Smooth muscle cell (in vitro differentiated cells): Measurements from ENCODE around the genes NBPF4, PSMA5 and LAMTOR5.

DNA sequence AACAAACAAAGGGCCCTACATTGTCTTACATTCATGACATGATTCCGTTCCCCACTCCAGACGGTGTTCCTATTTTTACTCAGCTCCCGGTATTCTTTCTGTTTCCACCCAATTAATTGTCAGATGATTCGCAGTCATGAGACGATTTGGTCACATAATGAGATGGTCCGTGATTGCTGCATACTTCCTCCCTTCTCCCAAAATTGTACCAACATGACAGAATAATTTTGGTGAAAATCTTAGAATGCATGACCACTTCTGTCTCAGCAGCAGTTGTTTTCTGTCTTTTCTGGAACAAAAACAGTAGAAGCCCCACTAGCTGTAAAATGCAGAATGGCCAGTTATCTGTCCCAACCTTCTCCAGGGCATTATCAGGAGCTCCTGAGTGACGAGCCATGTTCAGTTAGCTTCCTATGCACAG, 73.9 kb upstream of the VAV3 start:
- RAMPAGE, long total RNA, result no peak

DNA sequence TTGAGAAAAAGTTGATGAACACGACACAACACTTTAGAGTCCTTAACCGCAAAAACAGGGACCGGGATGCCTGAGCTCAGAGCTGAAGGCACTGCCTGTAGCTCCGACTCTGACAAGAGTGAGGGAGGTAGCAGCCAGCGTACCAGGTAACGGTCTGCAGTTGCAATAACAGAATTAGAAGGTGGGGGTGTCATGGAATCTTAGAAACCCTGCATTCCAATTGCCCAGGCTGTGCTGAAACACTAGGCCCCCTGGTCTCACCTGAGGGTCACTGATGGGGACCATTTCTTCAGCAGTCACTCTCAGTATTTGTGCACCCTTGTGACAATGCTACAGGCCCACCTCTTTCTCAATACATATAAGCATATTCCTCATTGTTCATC, at the start of gene NBPF4:
Gene NBPF4 (minus strand): TSS at position 176 of the 383 bp plus-strand sequence.
- RAMPAGE, long total RNA, result no peak

- RAMPAGE, long total RNA, result no peak
Observed at GRCh38 chr1:108624035-108624414, 36.9 kb downstream of the HENMT1 start.

GRCh38 chr1:108699107-108700042, 7.3 kb downstream of the PRPF38B start:
- RAMPAGE, long total RNA, result no peak

- RAMPAGE, long total RNA, result no peak
Observed at GRCh38 chr1:109305723-109306492, 903 bp downstream of the MYBPHL start.

DNA sequence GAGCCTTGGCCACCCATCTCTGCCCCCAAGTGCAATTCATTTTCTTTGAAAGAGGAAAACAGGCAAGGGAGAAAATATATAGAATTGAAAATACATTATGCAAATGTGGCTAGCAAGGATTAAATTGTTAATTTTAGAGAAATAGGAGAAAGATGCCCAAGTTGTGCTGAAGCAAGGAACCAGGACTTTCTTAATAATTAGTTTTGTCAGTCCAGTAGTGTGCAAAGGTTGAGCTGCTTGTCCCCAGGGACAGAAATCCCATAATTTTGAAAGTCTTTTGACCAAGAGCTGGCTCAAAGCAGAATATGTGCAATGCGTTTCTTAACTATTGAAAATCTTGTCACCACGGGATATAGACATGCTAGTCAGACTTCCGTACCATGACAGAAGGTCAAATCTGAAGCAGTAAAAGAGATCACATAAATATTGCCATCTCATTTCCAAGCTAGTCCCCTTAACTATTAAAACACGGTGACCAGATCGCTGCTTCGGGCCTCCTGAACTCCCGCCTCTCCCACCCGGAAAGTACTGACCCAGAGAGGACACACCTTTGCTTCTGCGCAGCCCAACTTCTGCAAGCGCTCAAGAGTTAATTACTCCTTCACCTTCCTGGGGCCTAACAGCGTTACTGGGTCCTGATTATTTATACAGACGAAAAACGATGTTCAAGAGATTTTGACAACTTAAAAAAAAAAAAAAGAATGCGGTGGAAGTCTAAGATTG, 898 bp downstream of the SORT1 start:
- RAMPAGE, long total RNA, result no peak

GRCh38 chr1:109425687-109426498, at the start of gene PSMA5:
TSS of gene PSMA5 (minus strand) at chr1:109426448.
- RAMPAGE, long total RNA, result start-site peak on the minus strand at chr1:109426411-109426426, 298 and 171 reads in 2 replicates

DNA sequence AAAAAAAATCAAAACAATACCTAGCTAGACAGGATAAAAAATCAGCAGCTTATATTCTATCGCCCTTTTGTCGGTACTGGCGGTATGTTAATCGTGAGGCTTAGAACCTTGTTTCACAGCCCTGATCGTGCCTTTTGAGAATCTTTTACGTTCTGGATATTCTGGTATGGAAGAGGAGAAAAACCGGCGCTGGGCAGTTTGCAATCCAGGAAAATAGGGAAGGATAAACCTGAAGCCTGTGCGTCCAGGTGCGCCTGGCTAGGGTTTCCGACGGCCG, 308 bp upstream of the SYPL2 start:
- RAMPAGE, long total RNA, result no peak

- RAMPAGE, long total RNA, result no peak
Observed at GRCh38 chr1:109489538-109490257, 4.2 kb upstream of the CYB561D1 start.

GRCh38 chr1:109546300-109546713, 2.1 kb upstream of the GNAI3 start:
- RAMPAGE, long total RNA, result no peak

DNA sequence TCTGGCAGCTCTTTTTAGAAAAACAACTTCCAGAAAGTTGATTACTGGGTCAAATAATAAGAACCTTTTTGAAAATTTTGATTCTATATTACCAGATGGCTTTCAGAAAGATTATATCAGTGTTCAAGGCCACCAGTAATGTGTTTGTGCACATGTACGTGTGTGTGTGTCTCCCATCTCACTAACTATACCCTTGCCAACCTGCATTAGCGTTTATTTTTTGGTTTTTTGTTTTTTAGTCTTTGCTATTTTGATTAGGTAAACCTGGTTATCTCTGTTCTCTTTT, 1.0 kb downstream of the GNAT2 start:
- RAMPAGE, long total RNA, result no peak

- RAMPAGE, long total RNA, result no peak
Observed at GRCh38 chr1:109748622-109749023, 7.8 kb upstream of the GSTM3 start.

- RAMPAGE, long total RNA, result no peak
Observed at GRCh38 chr1:109764812-109765317, 1.1 kb upstream of the EPS8L3 start.

DNA sequence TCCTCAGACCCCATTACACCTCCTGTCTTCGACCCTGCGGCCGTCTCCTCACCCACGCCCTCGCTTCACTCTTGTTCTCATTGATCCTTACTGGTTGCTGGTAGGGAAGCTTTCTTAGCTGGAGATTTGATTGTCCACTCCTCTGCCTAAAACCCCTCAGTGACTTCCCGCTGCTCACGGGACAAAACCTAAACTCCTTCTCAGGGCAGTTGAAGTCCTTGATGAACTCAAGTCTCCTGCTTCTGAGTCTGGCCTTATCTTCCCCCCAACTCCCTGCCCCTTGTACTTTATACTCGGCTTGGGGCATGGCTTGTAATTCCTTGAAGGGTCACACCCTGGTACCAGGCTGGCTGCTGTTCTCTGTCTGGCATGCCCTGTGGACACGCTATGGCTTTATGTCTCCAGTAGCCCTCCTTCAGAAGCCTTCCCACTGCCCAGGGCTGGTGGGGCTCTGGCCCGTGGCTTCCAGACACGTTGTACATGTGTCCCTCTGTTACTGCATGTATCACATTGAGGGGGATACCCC, 2.4 kb upstream of the EPS8L3 start:
- RAMPAGE, long total RNA, result no peak

GRCh38 chr1:109772083-109772701, 8.5 kb upstream of the EPS8L3 start:
- RAMPAGE, long total RNA, result no peak

DNA sequence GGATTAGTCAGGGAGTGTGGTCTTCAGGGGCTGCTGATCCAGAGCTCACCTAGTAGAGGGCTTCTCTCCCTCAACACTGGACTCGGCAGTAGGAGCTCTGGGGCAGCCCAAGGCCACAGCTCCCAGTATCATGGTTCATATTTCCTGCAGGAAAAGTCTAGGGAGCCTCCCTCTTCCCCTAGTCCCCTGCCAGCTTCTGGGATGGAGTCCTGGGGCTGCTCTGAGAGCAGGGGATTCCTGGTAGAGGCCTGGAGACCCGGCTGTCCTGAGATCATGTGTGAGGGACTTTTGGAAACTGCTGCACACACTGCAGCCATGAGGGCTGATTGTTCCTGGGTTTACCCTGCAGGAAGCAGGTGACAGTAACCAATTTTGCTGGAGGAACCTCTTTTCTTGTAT, 16.2 kb downstream of the STRIP1 start:
- RAMPAGE, long total RNA, result no peak

DNA sequence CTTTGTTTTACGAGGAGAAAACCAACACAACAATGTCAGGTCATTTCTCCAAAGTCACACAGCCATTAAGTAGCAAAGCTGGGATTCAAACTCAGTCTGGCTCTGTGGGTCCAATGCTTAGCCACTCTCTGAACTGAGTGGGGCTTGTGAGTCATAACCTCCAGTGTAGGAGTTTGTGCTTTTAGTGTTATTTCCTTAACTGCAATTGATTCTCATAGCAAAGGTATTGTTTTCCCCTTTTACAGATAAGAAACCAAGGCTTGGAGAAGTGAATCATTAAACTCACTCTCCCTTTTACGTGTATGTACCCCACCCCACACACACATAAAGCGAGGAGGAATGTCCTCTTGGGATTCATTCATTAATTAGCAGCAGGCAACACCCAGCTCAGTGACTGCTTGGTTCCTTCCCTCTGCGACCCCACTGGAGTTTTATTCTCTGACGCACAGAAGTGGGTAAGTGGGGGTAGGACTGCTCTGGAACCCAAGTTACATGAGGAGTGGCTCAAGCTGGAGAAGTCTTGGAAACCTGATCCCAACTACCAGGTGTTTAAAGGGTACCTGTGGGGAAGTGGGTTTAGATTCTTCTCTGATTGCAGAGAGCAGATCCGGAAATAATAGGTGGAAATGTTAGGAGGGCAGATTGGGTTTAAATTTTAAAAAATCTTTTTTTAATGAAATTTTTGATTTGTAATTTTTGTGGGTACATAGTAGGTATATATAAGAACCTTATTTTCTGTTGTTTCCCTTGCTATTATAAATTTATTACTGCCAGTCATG, 26.3 kb downstream of the KCNC4 start:
- RAMPAGE, long total RNA, result no peak

- RAMPAGE, long total RNA, result no peak
Observed at GRCh38 chr1:110330096-110330623, 9.0 kb upstream of the RBM15 start.

DNA sequence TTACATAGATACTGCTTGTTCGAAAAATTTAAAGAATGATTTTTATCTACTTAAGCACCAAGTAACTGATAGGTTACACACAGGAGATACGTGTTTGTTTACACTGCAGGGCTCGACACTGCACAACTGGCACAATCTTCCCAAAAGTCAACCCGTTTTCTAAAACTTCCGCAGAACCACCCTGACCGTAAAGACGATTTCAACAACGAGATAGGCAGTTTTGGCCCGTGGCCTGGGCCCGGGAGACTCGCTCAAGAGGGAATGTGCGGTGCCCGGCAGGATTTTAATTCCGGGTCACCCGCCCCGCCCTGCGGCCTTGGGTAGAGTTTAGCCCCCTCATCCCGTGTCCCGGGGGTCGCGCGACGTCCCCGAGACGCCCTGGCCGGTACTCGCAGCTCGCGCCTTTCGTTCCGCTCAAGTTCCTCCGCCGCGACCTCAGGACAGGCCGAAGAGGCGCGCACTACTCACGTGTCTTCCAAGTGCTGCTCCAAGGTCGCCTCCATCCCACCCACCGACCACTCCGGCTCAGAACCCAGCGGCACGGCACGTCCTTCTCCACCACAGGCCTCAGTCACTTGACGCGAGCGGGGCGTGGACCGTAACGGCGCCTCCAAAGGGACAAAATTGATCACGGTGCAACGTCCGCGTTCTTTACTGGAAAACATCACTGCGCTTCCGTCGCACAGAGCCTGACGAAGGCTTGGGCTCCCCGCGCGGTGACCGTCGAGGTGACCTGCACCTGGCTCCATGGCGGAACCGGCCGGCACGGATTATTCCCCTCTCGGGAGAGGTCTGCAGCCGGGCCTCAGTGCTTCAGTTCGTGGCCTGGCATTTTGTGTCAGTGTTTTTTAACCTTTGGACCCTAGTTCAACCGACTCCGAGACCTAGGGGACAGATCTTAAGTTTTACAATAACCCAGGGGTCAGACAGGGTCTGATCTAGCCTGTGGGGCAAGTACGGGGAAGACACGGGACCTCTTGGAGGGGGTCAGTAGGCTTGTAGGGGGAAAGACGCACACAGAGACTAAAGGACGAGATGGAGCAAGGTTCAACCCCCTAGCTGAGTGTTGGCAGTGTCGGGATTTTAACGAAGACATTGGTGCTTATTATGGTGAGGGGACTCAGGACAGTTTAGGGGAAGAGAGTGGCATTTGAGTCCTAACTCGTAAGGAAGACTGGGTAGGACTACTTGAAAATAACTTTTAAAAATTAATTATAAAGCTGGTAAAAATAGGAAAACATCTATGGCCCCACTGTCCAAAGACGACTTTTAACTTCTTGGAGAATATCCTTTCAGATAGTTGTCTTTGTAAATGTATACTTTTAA, at the start of gene LAMTOR5:
Gene LAMTOR5 (minus strand): TSS at position 577 of the 1,326 bp plus-strand sequence.
- RAMPAGE, long total RNA, result start-site peak on the minus strand centred at position 547 of the sequence, 61 bp wide, 583 and 318 reads in 2 replicates

DNA sequence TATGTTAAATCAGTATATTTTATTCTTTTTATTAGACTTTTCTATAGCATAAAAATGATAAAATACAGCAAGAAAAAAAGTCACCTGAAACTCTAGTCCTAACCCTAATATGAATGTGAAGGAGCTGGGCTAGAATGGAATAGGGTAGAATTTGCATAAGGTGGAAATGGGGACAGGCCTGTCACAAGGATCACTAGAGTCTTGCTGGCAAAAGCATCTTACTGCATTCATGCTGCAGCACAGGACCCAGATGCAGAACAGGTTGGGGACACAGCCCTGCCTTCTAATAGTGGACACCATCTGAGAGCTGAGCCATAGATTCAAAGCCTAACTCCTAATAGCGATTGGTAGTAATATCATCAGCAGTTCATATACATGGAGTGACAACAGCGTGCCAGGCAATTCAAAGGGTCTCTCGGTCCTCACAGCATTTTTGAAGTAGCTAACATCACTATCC, 6.2 kb upstream of the LAMTOR5 start:
- RAMPAGE, long total RNA, result no peak